ENCODE measurements around a stretch of chr3.

DNA sequence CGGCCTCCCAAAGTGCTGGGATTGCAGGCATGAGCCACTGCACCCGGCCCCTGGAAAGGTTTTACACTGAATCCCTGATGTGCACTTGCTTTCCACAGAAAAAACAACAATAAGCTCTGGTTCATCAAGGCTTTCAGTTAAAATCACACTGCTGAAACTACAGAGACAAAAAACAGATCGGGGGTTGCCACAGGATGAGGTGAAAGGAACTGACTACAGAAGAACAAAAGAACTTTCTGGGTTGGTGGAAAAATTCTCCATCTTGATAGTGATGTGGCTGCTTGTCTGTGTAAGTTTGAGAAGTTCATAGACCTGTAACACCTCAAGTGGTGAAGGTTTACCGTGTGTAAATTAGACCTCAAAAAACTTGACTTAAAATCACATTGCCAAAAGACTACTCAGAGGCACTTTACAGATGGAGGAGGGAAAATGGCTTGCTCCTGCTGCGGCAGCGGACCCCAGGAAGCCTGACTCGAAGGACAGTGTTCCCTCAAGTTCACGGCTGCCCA, 2.8 kb downstream of the RAB43 start:
- RAMPAGE, long total RNA: no peak
- RRBS: no CpG with 5 or more reads among the region's 8 CpGs
PRO-cap:
- standard: no peak
- CoPRO, capped RNA only, 2 experiments: no peak in any of the 2 experiments
- CoPRO, capped and uncapped RNA, 2 experiments: no peak in any of the 2 experiments
- CoPRO, uncapped RNA only, 2 experiments: no peak in any of the 2 experiments
CAGE:
- cytosol, long polyA plus RNA: no peak
- long polyA plus RNA: no peak
- nucleolus, long total RNA: no peak
- nucleus, long polyA plus RNA: no peak

GRCh38 chr3:129162660-129163827, 2.2 kb upstream of the ISY1 start:
- RAMPAGE, long total RNA: no peak
- RRBS: no CpG with 5 or more reads among the region's 5 CpGs
PRO-cap:
- standard: no peak
- CoPRO, capped RNA only, 2 experiments: no peak in any of the 2 experiments
- CoPRO, capped and uncapped RNA, 2 experiments: peak in 1 of 2 experiments; most common plus-strand start chr3:129163394 (in 1); most common minus-strand start chr3:129163119 (in 1)
- CoPRO, uncapped RNA only, 2 experiments: peak in 2 of 2 experiments; most common plus-strand start chr3:129162801 (in 1); most common minus-strand start chr3:129162794 (in 1)
CAGE:
- cytosol, long polyA plus RNA: no peak
- long polyA plus RNA: no peak
- nucleolus, long total RNA: no peak
- nucleus, long polyA plus RNA: no peak

GRCh38 chr3:129267742-129268101, 10.9 kb upstream of the HMCES start:
- RAMPAGE, long total RNA: no peak
- RRBS: no CpG with 5 or more reads among the region's 2 CpGs
PRO-cap:
- standard: no peak
- CoPRO, capped RNA only, 2 experiments: no peak in any of the 2 experiments
- CoPRO, capped and uncapped RNA, 2 experiments: no peak in any of the 2 experiments
- CoPRO, uncapped RNA only, 2 experiments: no peak in any of the 2 experiments
CAGE:
- cytosol, long polyA plus RNA: no peak
- long polyA plus RNA: no peak
- nucleolus, long total RNA: start-site peak on the plus strand at chr3:129267870-129267876, 107 reads
- nucleus, long polyA plus RNA: no peak

DNA sequence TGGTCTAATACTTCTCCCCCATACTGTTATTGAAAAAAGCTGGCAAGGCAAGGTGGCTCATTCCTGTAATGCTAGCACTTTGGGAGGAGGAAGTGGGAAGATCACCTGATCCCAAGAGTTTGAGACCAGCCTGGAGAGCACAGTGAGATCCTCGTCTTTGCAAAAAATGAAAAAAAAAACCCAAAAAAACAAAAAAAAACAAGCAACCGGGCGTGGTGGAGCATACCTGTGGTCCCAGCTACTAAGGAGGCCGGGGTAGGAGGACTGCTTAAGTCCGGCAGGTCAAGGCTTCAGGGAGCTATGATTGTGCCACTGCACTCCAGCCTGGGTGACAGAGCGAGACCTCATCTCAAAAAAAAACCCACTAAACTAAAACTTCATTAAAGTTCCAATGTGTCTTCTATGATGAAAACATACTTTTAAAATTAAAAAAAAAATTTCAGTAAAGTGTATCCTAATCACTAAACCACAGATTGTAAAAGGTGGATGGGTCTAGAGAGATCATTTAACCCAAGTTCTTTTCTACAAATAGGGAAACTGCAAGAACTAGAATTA, 1.1 kb downstream of the MBD4 start:
- RAMPAGE, long total RNA: no peak
- RRBS: no CpG with 5 or more reads among the region's 6 CpGs
PRO-cap:
- standard: no peak
- CoPRO, capped RNA only, 2 experiments: no peak in any of the 2 experiments
- CoPRO, capped and uncapped RNA, 2 experiments: no peak in any of the 2 experiments
- CoPRO, uncapped RNA only, 2 experiments: no peak in any of the 2 experiments
CAGE:
- cytosol, long polyA plus RNA: no peak
- long polyA plus RNA: no peak
- nucleolus, long total RNA: no peak
- nucleus, long polyA plus RNA: no peak

- RAMPAGE, long total RNA: no peak
- RRBS: no CpG with 5 or more reads among the region's 18 CpGs
PRO-cap:
- standard: no peak
- CoPRO, capped RNA only, 2 experiments: no peak in any of the 2 experiments
- CoPRO, capped and uncapped RNA, 2 experiments: no peak in any of the 2 experiments
- CoPRO, uncapped RNA only, 2 experiments: no peak in any of the 2 experiments
CAGE:
- cytosol, long polyA plus RNA: no peak
- long polyA plus RNA: no peak
- nucleolus, long total RNA: no peak
- nucleus, long polyA plus RNA: no peak
These were observed 29.1 kb downstream of the PLXND1 start for GRCh38 chr3:129577335-129577822.

- RAMPAGE, long total RNA: no peak
- RRBS: no CpG with 5 or more reads among the region's 10 CpGs
PRO-cap:
- standard: no peak
- CoPRO, capped RNA only, 2 experiments: no peak in any of the 2 experiments
- CoPRO, capped and uncapped RNA, 2 experiments: no peak in any of the 2 experiments
- CoPRO, uncapped RNA only, 2 experiments: no peak in any of the 2 experiments
CAGE:
- cytosol, long polyA plus RNA: no peak
- long polyA plus RNA: no peak
- nucleolus, long total RNA: no peak
- nucleus, long polyA plus RNA: no peak
These were observed 19.4 kb downstream of the PLXND1 start for GRCh38 chr3:129587003-129587560.

- RAMPAGE, long total RNA: no peak
- RRBS: no CpG with 5 or more reads among the region's 7 CpGs
PRO-cap:
- standard: bidirectional peak, plus-strand start at chr3:129615086, minus-strand start at chr3:129614978
- CoPRO, capped RNA only, 2 experiments: no peak in any of the 2 experiments
- CoPRO, capped and uncapped RNA, 2 experiments: no peak in any of the 2 experiments
- CoPRO, uncapped RNA only, 2 experiments: no peak in any of the 2 experiments
CAGE:
- cytosol, long polyA plus RNA: no peak
- long polyA plus RNA: no peak
- nucleolus, long total RNA: no peak
- nucleus, long polyA plus RNA: no peak
These were observed 8.4 kb upstream of the PLXND1 start for GRCh38 chr3:129614748-129615400.

DNA sequence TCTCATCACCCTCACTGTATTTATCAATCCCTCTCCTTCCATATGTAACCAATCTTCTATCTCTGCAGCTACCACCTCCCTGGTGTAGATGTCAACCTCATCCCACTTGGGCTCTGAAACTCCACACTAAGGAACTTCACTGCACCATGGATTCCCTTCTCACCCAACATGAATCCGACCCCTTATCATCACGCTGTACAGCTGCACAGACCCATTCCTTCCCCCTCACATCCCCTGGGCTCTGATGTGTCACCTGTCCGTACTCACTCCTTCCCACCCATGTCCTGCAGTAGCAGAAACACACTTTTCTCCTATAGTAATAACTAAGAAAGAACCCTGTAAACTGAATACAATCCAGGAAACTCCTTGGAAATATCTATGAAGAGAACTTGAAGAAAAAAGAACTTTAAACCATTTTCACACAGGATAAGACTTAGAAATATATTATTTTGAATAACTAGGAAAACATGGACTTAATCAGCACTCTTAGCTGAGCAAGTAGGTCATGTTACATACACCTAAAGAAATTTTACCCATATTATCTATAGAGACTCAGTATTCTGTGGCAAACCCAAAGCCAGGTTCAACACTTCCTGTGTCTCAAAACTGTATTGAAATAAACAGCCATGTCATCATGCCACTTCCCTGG, 141.2 kb upstream of the PLXND1 start:
- RAMPAGE, long total RNA: no peak
- RRBS: no CpG with 5 or more reads among the region's 3 CpGs
PRO-cap:
- standard: no peak
- CoPRO, capped RNA only, 2 experiments: no peak in any of the 2 experiments
- CoPRO, capped and uncapped RNA, 2 experiments: no peak in any of the 2 experiments
- CoPRO, uncapped RNA only, 2 experiments: no peak in any of the 2 experiments
CAGE:
- cytosol, long polyA plus RNA: no peak
- long polyA plus RNA: no peak
- nucleolus, long total RNA: no peak
- nucleus, long polyA plus RNA: no peak

- RAMPAGE, long total RNA: no peak
- RRBS: no CpG with 5 or more reads among the region's 3 CpGs
PRO-cap:
- standard: no peak
- CoPRO, capped RNA only, 2 experiments: no peak in any of the 2 experiments
- CoPRO, capped and uncapped RNA, 2 experiments: no peak in any of the 2 experiments
- CoPRO, uncapped RNA only, 2 experiments: no peak in any of the 2 experiments
CAGE:
- cytosol, long polyA plus RNA: no peak
- long polyA plus RNA: no peak
- nucleolus, long total RNA: no peak
- nucleus, long polyA plus RNA: no peak
These were observed 38.3 kb downstream of the PIK3R4 start for GRCh38 chr3:130708099-130708954.

DNA sequence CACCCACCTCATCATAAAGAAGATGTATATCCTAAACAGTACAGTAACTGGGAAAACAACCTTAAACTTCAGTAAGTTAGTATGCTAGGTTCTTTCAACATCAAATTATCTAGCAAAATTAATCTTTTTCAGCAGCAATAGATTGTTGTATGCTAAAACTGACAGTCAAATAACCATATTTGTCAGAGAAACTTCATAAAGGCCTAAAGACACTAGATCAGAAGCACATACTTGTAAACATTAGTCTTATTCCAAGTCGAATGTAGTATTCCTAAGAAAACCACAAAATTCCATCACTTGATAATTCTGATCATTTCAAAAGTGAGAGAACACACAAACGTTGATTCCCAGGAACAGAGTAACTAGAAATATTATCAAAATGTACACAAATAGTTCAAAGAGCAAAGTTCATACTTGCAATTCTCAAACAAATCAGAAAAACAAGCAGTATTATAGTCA, 13.6 kb downstream of the PIK3R4 start:
- RAMPAGE, long total RNA: no peak
- RRBS: no CpG with 5 or more reads among the region's 2 CpGs
PRO-cap:
- standard: no peak
- CoPRO, capped RNA only, 2 experiments: no peak in any of the 2 experiments
- CoPRO, capped and uncapped RNA, 2 experiments: no peak in any of the 2 experiments
- CoPRO, uncapped RNA only, 2 experiments: no peak in any of the 2 experiments
CAGE:
- cytosol, long polyA plus RNA: no peak
- long polyA plus RNA: no peak
- nucleolus, long total RNA: no peak
- nucleus, long polyA plus RNA: no peak

DNA sequence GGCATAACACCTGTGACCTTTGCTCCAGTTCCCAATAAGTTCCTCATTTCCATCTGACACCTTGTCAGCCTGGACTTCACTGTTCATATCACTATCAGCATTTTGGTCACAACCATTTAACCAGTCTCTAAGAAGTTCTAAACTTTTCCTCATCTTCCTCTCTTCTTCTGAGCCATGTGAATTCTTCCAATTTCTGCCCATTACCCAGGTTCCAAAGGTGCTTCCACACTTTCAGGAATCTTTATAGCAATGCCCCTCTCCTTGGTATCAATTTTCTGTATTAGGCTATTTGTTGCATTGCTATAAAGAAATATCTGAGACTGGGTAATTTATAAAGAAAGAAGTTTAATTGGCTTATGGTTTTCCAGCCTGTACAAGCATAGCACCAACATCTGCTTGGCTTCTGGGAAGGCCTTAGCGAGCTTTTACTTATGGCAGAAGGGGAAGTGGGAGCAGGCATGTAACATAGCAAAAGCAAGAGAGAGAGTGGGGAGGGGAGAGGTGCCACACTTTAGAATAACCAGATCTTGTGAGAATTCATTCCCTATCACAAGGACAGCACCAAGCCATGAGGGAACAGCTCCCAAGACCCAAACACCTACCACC, 37.2 kb upstream of the NUDT16 start:
- RAMPAGE, long total RNA: no peak
- RRBS: no CpG with 5 or more reads among the region's 1 CpG
PRO-cap:
- standard: no peak
- CoPRO, capped RNA only, 2 experiments: no peak in any of the 2 experiments
- CoPRO, capped and uncapped RNA, 2 experiments: no peak in any of the 2 experiments
- CoPRO, uncapped RNA only, 2 experiments: no peak in any of the 2 experiments
CAGE:
- cytosol, long polyA plus RNA: no peak
- long polyA plus RNA: no peak
- nucleolus, long total RNA: no peak
- nucleus, long polyA plus RNA: no peak

DNA sequence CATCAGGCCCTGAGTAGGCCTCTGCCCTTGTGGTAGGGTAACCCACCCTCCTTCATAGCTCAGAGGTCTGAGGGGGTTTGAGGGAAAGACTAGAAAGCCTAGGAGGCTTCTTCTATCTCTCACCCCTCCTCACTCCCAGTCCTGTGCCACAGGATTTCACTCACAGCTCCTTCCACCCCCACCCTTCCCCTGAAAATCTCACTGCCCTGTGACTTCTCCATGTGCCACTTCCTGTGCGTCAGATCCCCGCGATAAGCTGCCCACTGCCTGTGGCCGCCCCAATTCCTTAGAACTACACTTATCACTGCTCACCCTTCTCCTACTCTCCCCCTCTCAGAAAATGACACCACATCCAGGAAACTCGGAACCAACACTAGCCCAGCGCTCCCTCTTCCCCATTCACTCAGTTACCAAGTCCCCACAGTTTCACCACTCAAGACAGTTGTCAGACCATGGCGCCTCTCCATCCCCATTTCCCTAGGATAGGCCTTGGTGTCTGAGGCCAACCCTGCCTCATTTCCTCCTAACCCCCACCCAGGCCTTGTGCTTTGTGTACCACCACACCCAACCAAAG, 20.6 kb upstream of the NUDT16 start:
- RAMPAGE, long total RNA: no peak
- RRBS: no CpG with 5 or more reads among the region's 7 CpGs
PRO-cap:
- standard: no peak
- CoPRO, capped RNA only, 2 experiments: no peak in any of the 2 experiments
- CoPRO, capped and uncapped RNA, 2 experiments: no peak in any of the 2 experiments
- CoPRO, uncapped RNA only, 2 experiments: no peak in any of the 2 experiments
CAGE:
- cytosol, long polyA plus RNA: no peak
- long polyA plus RNA: no peak
- nucleolus, long total RNA: no peak
- nucleus, long polyA plus RNA: no peak

DNA sequence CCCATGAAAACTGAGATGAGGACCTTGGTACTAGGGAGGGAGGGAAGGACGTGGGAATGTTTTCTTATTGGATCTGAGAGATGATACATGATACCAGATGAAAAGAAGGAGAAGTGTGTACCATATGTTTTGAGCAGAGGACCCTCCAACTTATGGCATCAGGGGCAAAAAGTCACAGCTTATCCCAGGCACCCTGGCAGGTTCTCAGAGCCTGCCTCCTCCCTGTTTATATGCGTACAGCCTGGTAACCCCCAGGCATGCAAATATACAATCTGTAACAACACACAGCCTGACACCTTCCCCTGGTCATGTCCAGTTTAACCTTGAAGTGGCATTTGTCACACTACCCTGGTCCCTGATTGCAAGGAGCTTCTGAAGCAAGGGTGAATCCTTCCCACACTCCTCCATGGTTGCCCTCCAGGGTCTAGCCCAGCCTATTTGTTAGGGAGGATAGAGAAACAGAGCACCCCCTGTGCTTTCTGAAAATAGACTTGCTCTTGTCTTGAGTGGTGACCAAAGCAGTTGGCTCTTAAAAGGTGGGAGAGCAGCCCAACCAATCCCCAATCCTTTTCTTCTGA, 1.9 kb downstream of the NUDT16 start:
- RAMPAGE, long total RNA: no peak
- RRBS: no CpG with 5 or more reads among the region's 2 CpGs
PRO-cap:
- standard: no peak
- CoPRO, capped RNA only, 2 experiments: no peak in any of the 2 experiments
- CoPRO, capped and uncapped RNA, 2 experiments: no peak in any of the 2 experiments
- CoPRO, uncapped RNA only, 2 experiments: no peak in any of the 2 experiments
CAGE:
- cytosol, long polyA plus RNA: no peak
- long polyA plus RNA: no peak
- nucleolus, long total RNA: no peak
- nucleus, long polyA plus RNA: no peak

DNA sequence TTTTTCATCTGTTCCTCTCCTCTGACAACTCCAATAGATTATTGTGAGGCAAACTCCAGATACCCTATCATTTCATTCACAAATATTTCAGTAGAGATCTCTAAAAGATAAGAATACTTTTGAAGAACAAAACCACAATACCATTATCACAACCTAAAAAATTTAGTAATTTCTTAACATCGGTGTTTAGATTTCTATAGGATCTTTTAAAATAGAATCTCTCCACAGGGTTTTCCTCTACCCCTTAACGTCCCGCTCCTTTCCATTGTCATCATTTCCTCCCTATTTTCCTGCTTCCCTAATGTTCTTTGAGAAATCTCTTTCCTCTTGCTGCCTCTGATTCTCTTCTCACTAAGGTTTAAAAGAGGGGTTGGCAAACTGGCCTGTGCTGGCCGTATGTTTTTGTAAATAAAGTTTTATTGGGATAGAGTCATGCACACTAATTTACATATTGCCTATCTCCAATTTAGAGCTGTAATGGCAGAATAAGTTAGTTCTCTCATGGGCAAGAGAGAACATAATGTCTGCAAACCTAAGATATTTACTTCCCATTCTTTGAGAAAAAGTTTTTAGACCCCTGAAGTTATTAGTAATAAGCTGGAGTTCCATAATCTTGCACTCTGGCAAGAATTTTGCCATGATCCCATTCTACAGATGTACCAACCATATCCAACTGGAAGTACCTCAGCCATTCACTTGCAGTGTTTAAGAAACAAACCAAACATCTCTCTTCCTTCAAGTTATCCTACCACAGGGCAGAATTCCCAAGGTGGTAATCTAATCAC, 25.0 kb downstream of the MRPL3 start:
- RAMPAGE, long total RNA: no peak
- RRBS: no CpG with 5 or more reads among the region's 4 CpGs
PRO-cap:
- standard: no peak
- CoPRO, capped RNA only, 2 experiments: no peak in any of the 2 experiments
- CoPRO, capped and uncapped RNA, 2 experiments: no peak in any of the 2 experiments
- CoPRO, uncapped RNA only, 2 experiments: no peak in any of the 2 experiments
CAGE:
- cytosol, long polyA plus RNA: no peak
- long polyA plus RNA: no peak
- nucleolus, long total RNA: no peak
- nucleus, long polyA plus RNA: no peak

DNA sequence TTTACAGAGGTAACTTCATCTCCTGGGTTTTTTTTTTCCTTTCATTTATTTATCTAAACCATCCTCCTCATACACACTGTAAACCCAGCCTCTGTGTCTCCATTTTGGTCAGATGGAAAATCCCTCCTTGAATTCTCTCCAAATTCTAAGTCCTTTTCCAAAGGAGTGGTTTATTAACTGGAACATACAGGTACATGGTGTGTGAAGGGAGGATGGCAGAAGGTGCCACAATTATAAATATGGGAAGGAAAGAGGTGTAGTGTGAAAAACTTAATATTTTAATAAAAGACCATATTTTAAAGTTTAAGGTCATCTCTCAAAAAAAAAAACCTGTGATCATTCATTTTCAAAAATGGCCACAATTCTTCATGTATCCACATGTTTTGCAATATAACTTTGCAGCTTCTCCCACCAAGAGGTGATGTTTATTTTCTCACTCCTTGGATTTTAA, 123.8 kb upstream of the CPNE4 start:
- RAMPAGE, long total RNA: no peak
PRO-cap:
- standard: no peak
- CoPRO, capped RNA only, 2 experiments: no peak in any of the 2 experiments
- CoPRO, capped and uncapped RNA, 2 experiments: no peak in any of the 2 experiments
- CoPRO, uncapped RNA only, 2 experiments: no peak in any of the 2 experiments
CAGE:
- cytosol, long polyA plus RNA: no peak
- long polyA plus RNA: no peak
- nucleolus, long total RNA: no peak
- nucleus, long polyA plus RNA: no peak

GRCh38 chr3:132284562-132285011, 32.6 kb upstream of the ACP3 start:
- RAMPAGE, long total RNA: no peak
- RRBS: no CpG with 5 or more reads among the region's 16 CpGs
PRO-cap:
- standard: no peak
- CoPRO, capped RNA only, 2 experiments: no peak in any of the 2 experiments
- CoPRO, capped and uncapped RNA, 2 experiments: no peak in any of the 2 experiments
- CoPRO, uncapped RNA only, 2 experiments: no peak in any of the 2 experiments
CAGE:
- cytosol, long polyA plus RNA: no peak
- long polyA plus RNA: no peak
- nucleolus, long total RNA: no peak
- nucleus, long polyA plus RNA: no peak

DNA sequence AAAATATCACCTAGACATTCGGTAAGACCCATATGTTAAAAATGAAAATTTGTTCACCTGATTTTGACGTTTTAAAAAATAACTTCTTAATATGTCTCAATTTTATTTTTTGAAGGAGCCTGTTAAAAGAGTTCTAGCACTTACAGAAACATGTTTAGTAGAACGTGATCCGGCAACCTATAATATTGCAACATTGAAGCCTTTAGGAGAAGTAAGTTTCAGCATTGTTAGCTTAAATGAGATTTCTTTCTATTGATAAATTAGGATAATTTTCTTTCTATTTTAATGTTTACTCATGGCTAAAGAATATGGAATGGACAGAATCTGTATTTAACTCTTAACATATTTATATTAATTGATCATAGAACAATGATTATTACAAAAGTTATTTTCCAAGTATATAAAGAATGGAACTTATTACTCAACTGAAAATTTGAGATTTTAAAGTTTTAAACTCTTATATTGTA, 36.2 kb downstream of the DNAJC13 start:
- RAMPAGE, long total RNA: no peak
- RRBS: no CpG with 5 or more reads among the region's 4 CpGs
PRO-cap:
- standard: no peak
- CoPRO, capped RNA only, 2 experiments: no peak in any of the 2 experiments
- CoPRO, capped and uncapped RNA, 2 experiments: no peak in any of the 2 experiments
- CoPRO, uncapped RNA only, 2 experiments: no peak in any of the 2 experiments
CAGE:
- cytosol, long polyA plus RNA: no peak
- long polyA plus RNA: no peak
- nucleolus, long total RNA: no peak
- nucleus, long polyA plus RNA: no peak

DNA sequence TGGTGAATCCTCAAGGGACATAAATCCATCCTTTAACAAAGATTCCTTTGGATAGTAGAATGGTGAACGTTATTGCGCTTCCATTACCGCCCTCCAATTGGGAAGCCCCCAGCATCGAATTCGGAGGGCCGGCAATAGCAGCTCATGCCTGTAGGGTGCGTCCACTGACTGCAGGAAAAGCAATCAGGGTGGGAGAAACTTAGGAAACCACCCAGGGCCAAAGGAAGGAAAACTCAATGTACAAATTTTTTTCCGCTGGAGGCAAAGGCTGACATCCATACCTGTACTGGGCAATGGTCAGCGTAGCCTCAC, 331 bp downstream of the ACAD11 start:
- RAMPAGE, long total RNA: no peak
- RRBS: no CpG with 5 or more reads among the region's 9 CpGs
PRO-cap:
- standard: unidirectional peak, plus-strand start at position 160 of the sequence
- CoPRO, capped RNA only, 2 experiments: no peak in any of the 2 experiments
- CoPRO, capped and uncapped RNA, 2 experiments: no peak in any of the 2 experiments
- CoPRO, uncapped RNA only, 2 experiments: no peak in any of the 2 experiments
CAGE:
- cytosol, long polyA plus RNA: no peak
- long polyA plus RNA: no peak
- nucleolus, long total RNA: no peak
- nucleus, long polyA plus RNA: no peak

All from K562 (cell line).